ENCODE results near the gene TLE2.

- PRO-cap: no peak
These were observed 3.4 kb downstream of the LSM7 start for GRCh38 chr19:2324473-2325924.

DNA sequence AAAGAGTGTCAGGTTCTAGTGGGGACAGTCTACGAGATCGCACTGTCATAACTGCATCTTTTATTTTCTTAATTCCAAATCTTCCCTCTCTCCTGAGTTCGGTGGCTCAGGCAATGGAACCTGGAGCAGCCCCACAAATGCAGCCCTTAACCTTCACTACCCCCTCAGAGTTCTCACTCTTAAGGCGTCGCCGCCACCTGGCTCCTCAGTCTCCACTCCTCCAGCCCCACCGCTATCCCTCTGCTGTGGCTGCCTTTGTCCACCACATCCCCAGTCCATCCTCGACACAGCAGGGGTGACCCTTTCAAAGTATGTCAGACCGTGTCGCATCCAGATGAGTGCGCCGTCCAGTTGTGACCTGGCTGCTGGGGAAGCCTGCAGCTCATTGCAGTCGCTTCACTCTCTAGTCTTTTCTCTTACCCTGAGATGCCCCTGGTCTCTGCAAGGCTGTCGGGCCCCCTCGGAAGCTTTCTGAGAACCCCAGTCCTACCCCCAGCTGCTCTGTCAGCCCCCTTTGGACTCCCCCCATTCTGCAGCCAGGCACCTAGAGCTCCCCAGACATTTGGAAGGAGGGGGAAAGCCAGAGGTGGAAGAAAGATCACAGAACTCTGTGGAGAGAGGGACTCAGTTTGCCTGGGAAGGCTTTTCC lies 1.1 kb downstream of the SPPL2B start:
- PRO-cap: no peak

DNA sequence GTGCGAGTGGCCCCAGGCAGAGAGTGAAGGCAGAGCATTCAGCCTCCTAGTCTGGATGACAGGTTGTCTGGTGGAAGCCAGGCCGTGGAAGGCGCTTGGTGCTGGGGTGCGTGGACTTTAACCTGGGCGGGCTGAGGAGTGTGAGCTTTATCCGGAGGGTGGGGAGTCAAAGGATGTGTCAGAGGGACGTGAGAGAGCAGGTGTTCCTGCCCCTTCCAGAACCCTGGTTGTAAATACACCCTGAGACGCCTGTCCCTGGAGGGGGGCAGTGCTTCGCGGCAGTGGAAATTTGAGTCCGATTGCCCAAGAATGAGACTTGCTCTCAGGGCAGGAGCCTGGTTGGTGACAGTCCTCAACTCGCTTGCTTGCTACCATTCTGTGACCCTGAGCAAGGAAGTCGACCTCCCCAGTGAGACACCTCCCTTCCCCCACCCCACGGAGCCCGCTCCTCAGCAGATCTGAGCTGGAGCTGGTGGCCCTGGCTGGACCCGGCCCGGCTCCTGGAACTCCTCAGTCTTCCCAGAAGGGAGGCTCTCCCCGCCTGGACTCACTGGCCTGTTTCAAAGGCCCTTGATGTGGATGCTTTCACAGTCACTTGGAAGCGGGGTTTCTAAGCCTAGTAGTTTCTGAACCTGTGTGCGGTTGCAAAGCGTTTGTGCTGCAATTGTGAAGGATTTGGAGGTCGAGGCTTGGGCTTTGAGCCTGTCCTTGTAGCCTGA lies 2.4 kb downstream of the SPPL2B start:
- PRO-cap: no peak

DNA sequence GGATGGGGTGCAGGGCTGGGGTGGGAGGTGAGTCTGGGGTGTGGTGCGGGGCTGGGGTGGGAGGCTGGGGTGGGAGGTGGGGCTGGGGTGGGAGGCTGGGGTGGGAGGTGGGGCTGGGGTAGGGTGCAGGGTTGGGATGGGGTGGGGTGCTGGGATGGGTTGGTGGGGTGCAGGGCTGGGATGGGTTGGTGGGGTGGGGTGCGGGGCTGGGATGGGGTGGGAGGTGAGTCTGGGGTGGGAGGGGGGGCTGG lies 992 bp downstream of the TMPRSS9 start:
- PRO-cap: no peak

GRCh38 chr19:2446202-2446739 lies 10.5 kb downstream of the LMNB2 start:
- PRO-cap: no peak

GRCh38 chr19:2567472-2568164 lies 91.7 kb downstream of the GADD45B start:
- PRO-cap: no peak

- PRO-cap: bidirectional peak, plus-strand start at chr19:2577061, minus-strand start at chr19:2576990
These were observed 101.0 kb downstream of the GADD45B start for GRCh38 chr19:2576714-2577480.

- PRO-cap: no peak
These were observed 38.3 kb downstream of the GNG7 start for GRCh38 chr19:2664019-2664699.

DNA sequence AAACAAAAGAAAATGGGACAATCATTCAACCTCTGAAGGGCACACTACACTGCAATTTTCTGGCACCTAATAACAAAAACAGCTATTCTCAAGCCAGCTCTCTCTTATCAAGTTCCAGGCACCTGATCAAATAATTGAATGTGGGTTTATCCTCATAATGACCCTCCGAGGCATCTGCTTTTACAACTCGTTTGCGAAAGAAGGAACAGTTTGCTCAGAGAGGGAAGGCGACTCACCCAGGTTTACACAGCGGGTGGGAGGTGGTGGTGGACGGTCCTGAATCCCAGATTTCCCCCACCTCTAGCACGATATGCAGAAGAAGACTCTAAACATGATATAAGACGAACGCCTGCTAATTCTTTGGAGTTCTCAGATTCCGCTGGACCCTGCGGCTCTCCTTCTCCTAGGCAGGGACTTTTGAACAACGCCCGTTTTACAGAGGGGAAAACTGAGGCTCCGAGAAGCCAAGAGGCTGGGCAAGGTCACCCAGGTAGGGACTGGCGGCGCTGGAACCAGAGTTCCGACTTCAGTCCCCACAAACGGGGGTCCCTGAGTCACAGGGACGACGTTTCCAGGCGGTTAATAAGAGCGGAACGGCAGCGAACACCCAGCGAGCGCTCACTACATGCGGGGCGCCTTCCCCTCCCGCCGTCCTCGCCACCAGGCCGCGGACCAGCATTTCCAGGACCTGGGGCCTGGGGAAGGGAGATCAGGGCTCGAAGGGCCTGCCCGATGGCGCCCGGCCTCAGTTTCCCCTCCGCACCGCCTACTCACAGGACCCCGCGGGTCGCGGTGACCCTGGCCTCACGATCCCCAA lies 531 bp downstream of the SGTA start:
- PRO-cap: no peak

DNA sequence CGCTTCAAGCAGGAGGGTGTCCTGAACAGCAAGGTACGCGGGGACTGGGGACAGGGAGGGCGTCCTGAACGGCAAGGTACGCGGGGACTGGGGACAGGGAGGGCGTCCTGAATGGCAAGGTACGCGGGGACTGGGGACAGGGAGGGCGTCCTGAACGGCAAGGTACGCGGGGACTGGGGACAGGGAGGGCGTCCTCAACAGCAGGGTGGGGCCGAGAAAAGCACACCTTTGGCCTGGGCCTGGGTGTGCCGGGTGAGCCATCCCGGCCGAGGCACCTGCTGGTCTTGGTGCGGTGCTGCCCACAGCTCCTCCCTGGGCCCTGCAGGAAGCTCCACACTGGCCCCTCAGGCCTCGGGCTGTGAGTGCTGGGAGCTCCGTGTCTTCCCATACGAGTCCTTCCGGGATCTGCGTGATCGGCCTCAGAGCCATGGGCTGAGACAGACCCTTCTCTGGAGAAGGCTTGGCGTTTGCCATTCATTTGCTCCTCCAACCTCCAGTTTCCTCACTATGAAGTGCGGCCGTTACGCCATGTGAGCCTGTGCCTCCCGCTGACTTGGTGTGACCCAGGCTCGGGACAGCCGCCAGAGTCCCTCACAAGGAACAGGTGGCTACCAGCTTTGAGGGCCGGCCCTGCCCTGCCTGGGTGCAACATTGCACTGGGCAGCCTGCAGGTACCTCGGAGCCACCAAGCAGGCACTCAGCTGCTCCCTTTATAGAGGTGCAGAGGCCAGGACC lies 7.8 kb upstream of the ZNF554 start:
- PRO-cap: no peak

- PRO-cap: bidirectional peak, plus-strand start at chr19:2974582, minus-strand start at chr19:2974485
These were observed 3.0 kb upstream of the TLE6 start for GRCh38 chr19:2974265-2974913.

GRCh38 chr19:3019106-3020016 lies 9.7 kb downstream of the TLE2 start:
- PRO-cap: no peak

DNA sequence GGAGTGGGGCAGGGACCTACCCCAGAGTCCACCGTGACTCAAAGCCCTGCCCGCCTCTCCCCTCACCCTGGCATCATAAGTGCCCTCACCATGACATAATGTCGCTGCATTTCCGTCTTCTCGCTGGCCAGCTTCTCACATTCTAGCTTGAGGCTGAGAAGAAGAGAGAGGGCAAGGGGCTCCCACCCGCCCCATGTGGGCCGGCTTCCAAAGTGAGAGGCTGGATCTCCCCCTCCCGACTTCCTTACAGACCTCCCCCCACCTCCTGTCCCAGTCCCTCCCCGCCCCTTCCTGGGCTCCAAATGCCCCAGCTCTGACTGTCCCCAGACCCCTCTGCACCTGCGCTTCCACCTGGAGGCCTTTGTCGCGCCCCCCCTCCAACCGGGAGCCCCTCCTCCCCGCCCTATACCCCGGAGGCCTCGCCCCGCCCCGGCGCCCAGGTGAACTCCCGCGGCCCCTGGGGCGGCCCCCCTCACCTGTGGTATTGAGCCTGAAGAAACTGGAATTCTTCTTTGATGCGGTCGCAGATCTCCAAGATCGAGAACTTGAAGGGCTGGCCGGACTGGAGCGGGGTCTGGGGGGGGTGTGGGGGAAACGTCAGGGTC lies 748 bp downstream of the TLE2 start:
- PRO-cap: no peak

DNA sequence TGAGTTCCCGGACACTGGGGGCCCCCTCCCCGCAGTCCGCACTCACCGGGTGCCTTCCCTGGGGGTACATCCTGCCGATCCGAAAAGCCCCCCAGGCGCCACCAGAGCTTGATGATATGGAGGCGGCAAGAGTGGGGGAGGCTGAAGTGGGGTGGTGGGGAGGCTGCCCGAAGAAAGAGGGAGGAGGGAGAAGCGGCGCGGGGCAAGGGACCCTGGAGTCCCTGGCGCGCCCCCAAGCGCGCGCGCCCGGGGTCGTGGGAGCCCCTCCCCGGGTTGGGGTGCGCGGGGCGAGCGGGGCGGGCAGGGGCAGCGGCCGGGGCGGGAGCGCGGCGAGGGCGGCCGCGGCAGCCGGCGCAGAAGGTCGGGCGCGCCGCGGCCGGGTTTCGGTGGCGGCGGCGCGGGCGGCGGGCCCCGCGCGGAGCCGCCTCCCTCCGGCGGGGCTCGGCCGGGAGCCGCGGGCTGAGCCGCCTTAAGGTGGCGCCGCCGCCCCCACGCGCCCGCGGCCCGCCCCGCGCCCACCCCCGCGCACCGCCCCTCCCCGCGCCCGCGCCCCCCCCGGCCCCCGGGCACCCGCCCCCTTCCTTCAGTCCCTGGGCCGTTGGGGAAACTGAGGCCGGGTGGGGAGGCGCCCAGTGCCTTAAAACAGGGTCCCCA lies at the start of gene TLE2:
Gene TLE2 (minus strand): TSS at position 446 of the 654 bp plus-strand sequence.
- PRO-cap: bidirectional peak, plus-strand start at position 382 of the sequence, minus-strand start at position 420 of the sequence

GRCh38 chr19:3046059-3046518 lies 16.2 kb downstream of the TLE5 start:
- PRO-cap: unidirectional peak, minus-strand start at chr19:3046373

GRCh38 chr19:3054941-3055579 lies 7.2 kb downstream of the TLE5 start:
- PRO-cap: no peak

- PRO-cap: no peak
These were observed 5.6 kb downstream of the TLE5 start for GRCh38 chr19:3056555-3057220.

GRCh38 chr19:3098034-3098396 lies 3.9 kb downstream of the GNA11 start:
- PRO-cap: no peak

DNA sequence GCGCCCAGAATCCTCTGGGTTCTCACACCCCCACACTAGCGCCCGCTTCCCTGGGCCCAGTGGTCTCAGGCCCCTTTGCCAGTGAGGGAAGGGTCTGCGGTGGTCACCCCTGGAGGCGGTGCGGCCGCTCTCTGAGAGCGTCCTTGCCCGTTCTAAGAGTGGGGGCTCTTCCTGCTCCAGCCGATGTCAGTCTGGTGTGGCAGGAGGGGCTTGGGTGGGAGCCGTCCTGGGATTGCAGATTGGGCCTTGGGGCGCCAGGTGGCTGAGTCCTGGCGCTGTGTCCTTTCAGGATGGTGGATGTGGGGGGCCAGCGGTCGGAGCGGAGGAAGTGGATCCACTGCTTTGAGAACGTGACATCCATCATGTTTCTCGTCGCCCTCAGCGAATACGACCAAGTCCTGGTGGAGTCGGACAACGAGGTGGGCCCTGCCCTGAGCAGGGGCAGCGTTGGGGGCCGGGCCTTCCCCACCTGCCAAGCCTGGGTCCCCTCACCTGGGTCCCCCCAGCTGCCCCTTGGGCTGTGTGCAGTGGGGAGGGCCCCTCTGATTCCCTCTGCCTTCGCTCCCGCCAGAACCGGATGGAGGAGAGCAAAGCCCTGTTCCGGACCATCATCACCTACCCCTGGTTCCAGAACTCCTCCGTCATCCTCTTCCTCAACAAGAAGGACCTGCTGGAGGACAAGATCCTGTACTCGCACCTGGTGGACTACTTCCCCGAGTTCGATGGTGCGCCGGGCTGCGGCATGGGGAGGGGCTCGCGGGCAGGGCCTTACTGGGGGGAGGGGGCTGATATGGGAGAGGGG lies 17.0 kb upstream of the GNA15 start:
- PRO-cap: no peak

DNA sequence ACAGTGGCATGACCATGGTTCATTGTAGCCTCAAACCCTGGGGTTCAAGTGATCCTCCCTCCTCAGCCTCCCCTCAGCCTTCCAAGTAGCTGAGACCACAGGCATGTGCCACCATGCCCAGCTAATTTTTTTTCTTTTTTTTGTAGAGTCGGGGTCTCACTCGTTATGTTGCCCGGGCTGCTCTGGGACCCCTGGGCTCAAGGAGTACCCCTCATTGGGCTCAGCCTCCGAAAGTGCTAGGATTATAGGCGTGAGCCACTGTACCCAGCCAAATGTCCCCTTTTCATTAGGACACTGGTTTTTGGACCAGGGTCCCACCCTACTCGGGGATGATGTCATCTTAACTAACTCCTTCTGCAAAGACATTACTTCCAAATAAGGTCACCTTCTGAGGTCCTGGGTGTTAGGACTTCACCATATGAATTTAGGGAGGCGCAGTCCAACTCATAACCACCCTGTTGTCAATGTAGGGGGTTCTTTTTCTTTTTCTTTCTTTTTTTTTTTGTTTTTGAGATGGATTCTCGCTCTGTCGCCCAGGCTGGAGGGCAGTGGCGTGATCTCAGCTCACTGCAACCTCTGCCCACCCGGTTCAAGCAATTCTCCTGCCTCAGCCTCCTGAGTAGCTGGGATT lies 32.8 kb upstream of the NFIC start:
- PRO-cap: bidirectional peak, plus-strand start at position 414 of the sequence, minus-strand start at position 285 of the sequence

Data from right common carotid artery plus branches (tissue), 1 donor.